IMR-90 (cell line): ENCODE measurements around a stretch of chr3.

DNA sequence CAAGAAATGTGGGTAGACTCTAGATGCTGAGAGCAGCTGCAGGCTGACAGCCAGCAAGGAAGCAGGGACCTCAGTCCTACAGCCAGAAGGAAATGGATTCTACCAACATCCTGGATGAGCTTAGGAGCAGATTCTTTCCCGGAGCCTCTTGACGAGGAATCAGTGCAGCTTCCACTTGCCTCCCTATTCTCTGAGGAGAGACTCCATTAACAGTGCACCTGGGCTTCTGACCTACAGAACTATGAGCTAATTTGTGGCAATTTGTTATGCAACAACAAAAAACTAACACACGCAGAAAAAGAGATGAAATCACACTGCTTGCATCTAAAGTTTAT, 441.0 kb downstream of the FOXP1 start:
- RRBS: no CpG with 5 or more reads among the region's 3 CpGs
CAGE:
- cytosol, long polyA plus RNA: no peak
- long polyA plus RNA: no peak
- nucleus, long polyA plus RNA: no peak

DNA sequence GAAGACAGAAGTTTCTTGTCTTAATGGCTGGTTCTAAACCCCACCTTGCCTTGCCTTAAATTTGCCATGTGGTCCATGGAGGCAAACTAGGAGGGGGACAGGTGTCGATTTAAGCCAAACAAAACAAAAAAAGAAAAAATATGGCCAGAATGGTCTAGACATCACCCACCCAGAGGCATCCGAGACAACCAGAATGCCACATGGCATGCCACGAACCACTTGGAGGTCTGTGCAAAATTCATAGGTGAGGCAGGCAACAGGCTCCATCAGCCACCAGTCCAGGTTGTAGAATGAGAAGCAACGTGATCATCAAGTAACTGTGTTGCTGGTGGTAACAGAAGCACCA, 418.0 kb downstream of the FOXP1 start:
- RRBS: no CpG with 5 or more reads among the region's 4 CpGs
CAGE:
- cytosol, long polyA plus RNA: no peak
- long polyA plus RNA: no peak
- nucleus, long polyA plus RNA: no peak

- RRBS: no CpG with 5 or more reads among the region's 6 CpGs
CAGE:
- cytosol, long polyA plus RNA: no peak
- long polyA plus RNA: no peak
- nucleus, long polyA plus RNA: no peak
These were observed 367.1 kb downstream of the FOXP1 start for GRCh38 chr3:71216283-71216952.

GRCh38 chr3:71247060-71248043, 336.2 kb downstream of the FOXP1 start:
- RRBS: no CpG with 5 or more reads among the region's 12 CpGs
CAGE:
- cytosol, long polyA plus RNA: no peak
- long polyA plus RNA: no peak
- nucleus, long polyA plus RNA: no peak

GRCh38 chr3:71462842-71463301, 120.7 kb downstream of the FOXP1 start:
- RRBS: no CpG with 5 or more reads among the region's 8 CpGs
CAGE:
- cytosol, long polyA plus RNA: no peak
- long polyA plus RNA: no peak
- nucleus, long polyA plus RNA: no peak

DNA sequence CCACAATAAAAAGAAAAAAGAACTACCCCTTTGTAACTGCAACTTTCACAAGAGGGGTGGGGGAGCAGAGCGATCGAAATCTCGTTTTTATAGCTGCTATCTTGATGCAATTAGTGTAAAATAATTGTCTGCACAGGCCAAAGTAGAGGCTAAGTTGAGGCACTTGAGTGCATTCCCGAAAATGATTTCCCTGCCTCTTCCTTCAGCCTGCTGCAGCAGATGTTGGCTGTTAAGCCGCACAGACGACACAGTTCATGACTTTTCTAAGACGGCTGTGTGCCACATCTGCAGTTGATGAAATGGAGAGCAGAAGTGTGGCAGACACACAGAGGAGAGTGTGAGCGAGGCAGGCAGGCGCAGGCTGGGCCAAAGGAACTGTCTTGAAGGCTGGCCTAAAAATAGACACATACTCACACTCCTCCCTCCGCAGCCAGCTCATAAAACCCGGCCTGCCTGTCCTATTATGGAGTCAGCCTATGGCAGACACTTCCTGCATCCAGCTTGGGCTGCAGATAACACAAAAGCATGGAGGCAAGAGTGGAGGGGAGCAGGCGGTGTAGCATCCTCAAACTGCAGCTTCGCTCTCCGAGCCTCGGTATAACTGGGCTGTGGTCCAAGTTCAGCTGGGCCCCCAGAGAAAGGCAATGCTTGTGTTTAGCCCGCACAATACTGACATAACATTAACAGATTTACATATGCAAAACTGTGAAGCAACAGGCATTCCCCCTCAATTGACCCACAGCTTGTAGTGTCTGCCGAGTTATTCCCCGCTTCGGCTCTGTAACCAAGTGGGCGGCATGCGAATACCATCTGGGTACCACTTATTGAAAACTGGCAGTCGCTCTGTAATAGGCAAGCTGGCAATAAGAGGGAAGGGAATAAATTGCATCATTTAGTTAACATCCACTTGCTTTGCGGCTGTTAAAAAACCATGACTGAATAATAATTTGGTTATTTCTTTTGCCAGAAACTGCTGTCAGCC, 40.9 kb downstream of the FOXP1 start:
- RRBS: no CpG with 5 or more reads among the region's 23 CpGs
CAGE:
- cytosol, long polyA plus RNA: no peak
- long polyA plus RNA: no peak
- nucleus, long polyA plus RNA: no peak

DNA sequence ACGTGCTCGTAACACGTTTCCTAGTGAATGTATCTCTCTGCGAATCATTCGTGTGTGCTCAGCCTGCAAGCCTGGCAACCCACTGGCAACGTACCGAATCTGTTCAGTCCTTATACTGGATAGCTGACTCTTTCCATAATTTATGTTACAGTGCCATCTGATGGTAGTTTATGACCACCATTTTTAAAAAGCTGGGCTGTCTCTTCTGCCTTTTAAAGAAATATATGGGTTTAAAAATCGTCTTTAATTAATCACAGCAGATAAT, 69.3 kb upstream of the FOXP1 start:
- RRBS: no CpG with 5 or more reads among the region's 8 CpGs
CAGE:
- cytosol, long polyA plus RNA: no peak
- long polyA plus RNA: no peak
- nucleus, long polyA plus RNA: no peak

DNA sequence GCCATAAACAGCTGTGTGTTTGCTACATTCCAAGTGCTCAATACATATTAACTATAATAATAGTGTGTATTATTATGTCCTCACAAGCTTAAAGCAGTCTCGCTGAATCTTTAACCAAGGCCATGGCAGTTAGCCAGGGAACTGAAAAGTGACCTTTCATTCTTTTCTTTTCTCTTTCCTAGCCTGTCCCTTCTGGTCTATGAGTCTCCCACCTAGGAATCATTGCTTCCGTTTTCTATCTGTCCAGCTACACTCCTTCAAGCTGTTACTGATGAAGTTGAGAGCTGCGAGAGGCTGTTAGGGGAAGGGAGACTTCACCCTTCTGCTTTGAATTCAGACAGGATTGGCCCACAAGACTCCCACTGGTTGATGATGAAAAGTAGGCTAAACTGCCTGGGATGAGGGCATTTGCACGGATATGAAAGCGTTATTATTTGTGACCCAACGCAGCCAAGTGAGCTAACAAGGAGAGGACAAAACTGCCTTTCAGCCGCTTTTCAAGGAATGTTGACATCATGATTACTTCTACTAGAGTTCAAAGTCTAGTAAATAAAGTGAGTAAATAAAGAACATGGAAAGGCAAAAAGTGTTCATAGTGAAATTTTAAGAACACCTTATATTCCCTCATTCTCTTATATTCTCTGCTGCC, 30.2 kb downstream of the EIF4E3 start:
- RRBS: no CpG with 5 or more reads among the region's 7 CpGs
CAGE:
- cytosol, long polyA plus RNA: no peak
- long polyA plus RNA: no peak
- nucleus, long polyA plus RNA: no peak

DNA sequence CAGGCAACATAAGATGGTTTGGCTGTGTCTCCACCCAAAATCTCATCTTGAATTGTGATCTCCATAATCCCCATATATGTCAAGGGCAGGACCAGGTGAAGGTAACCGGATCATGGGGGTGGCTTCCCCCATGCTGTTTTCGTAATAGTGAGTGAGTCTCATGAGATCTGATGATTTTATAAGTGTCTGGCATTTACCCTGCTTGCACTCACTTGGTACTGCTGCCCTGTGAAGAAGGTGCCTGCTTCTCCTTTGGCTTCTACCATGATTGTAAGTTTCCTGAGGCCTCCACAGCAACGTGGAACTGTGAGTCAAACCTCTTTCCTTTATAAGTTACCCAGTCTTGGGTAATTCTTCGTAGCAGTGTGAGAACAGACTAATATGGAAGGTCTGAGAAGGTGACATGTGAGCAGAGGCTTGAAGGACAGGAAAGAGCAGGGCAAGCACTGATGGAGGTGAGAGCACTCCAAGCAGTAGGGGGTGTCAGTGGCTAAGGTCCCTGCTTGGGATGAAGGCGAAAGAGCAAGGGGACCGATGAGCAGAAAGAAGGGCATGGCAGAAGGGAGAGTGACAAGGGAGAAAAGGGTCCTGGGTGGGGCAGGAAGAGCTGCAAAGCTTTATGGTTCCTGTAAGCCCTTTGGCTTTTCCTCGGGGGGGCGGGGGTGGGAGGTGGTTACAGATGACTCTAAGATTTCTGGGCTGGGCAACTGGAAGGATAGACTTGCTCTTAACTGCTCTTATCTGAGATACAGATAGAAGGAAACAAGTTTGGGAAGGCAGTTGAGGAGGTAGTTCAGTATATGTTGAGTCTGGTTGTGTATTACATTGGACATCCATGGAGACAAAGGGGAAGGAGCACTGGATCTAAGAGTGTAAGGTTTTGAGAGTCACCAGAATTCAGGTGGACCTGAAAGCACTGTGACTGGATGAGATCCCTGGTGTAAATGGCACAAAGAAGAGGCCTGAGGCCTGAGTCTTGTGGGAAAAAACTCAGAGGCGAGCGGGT, 3.5 kb downstream of the EIF4E3 start:
- RRBS: no CpG with 5 or more reads among the region's 10 CpGs
CAGE:
- cytosol, long polyA plus RNA: no peak
- long polyA plus RNA: no peak
- nucleus, long polyA plus RNA: no peak

GRCh38 chr3:71726155-71726764, 1.1 kb upstream of the EIF4E3 start:
- RRBS: no CpG with 5 or more reads among the region's 10 CpGs
CAGE:
- cytosol, long polyA plus RNA: no peak
- long polyA plus RNA: no peak
- nucleus, long polyA plus RNA: no peak

GRCh38 chr3:71779696-71780383, 5.1 kb downstream of the PROK2 start:
- RRBS: no CpG with 5 or more reads among the region's 6 CpGs
CAGE:
- cytosol, long polyA plus RNA: no peak
- long polyA plus RNA: no peak
- nucleus, long polyA plus RNA: no peak

GRCh38 chr3:72031432-72031884, 246.5 kb upstream of the PROK2 start:
- RRBS: no CpG with 5 or more reads among the region's 5 CpGs
CAGE:
- cytosol, long polyA plus RNA: no peak
- long polyA plus RNA: no peak
- nucleus, long polyA plus RNA: no peak

DNA sequence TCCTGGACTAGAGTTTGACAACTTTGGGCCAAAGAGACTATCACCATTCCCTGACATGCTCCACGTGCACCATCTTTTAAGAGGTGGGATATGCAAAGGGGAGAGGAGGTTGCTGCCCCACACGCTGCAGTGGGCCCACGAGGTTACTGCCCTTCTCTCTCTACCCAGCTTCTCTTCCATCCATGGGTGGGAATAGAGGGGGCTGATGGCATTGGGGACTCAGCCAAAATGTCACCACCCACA, 354.0 kb upstream of the PROK2 start:
- RRBS: no CpG with 5 or more reads among the region's 3 CpGs
CAGE:
- cytosol, long polyA plus RNA: no peak
- long polyA plus RNA: no peak
- nucleus, long polyA plus RNA: no peak

DNA sequence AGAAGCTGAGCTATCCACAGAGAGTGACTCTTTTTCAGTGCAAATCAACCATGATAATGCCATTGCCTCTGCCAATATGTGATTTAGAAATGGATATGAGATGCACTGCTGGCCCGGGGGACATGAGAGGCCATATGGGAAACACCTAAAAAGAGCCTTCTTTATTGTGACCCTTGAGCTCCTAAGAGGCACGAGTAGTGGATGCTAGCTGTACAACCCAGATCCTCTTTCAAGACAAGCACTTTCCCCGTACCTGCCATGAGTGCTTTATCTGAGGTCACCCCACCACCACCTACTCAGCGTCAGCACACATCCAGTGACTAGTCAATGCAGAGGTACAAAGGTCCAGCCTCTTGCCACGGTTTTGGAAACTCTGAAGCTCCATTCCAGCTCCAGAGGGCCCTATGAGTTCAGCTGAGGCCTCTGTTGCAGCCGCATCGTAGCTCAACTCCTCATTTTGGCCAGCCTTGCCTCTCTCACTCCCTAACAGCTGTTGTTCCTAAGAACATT, 404.9 kb upstream of the PROK2 start:
- RRBS: no CpG with 5 or more reads among the region's 7 CpGs
CAGE:
- cytosol, long polyA plus RNA: no peak
- long polyA plus RNA: no peak
- nucleus, long polyA plus RNA: no peak

DNA sequence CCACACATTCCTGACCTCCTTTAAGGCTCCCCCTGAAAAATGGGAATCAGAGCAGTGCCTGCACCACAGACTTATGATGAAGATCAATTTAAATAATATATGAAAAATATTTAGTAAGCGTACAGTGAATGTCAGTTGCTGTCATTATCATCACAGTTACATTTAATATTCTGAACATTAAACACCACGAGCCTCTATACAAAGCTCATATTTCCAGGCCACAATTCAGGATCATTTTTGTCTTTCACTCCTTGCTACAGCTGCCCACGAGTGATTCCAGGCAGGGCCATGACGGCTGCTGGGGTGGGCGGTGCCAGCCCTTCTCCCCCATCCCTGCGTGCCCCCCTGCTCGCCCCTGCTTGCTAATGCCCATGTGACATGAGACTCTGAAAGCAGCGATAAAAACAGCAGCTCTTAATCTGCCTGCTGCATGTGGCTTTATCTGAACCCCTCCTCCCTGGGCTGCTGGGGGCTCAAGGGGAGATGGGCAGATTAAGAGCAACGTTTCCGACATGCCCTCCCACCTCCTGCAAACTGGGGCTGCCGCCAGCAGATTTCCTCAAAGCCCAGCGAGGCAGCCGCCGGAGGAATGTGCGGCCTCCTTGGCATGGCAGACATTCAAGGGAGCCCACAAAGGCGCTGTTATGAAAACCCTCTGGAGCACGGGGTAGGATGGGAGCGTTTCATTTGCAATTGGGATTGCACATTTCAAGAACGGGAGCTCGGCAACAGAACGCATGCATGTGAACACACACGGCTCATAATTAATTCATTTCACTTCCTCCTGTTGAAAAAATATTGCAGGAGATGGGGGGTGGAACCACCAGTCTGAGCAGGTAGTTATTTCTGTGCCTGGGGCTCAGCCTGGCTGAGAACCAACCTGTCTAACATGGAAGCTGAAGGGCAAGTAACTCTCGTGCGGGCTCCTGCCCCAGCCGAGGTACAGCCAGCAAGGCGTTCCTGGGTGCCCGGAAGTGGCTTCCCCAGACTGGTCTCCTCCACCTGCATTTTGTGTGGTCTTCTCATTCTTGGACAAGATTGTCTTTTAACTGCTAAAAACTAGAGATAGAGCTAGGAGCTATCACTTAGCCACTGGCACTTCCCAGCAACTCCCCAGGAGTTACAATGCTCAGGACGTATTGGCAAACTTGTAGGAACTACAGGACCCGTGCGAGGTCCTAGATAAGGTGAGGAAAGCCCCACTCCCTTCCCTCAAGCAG, 504.2 kb upstream of the PROK2 start:
- RRBS: no CpG with 5 or more reads among the region's 30 CpGs
CAGE:
- cytosol, long polyA plus RNA: no peak
- long polyA plus RNA: no peak
- nucleus, long polyA plus RNA: no peak

GRCh38 chr3:72306820-72307679, 522.1 kb upstream of the PROK2 start:
- RRBS: no CpG with 5 or more reads among the region's 12 CpGs
CAGE:
- cytosol, long polyA plus RNA: no peak
- long polyA plus RNA: no peak
- nucleus, long polyA plus RNA: no peak

DNA sequence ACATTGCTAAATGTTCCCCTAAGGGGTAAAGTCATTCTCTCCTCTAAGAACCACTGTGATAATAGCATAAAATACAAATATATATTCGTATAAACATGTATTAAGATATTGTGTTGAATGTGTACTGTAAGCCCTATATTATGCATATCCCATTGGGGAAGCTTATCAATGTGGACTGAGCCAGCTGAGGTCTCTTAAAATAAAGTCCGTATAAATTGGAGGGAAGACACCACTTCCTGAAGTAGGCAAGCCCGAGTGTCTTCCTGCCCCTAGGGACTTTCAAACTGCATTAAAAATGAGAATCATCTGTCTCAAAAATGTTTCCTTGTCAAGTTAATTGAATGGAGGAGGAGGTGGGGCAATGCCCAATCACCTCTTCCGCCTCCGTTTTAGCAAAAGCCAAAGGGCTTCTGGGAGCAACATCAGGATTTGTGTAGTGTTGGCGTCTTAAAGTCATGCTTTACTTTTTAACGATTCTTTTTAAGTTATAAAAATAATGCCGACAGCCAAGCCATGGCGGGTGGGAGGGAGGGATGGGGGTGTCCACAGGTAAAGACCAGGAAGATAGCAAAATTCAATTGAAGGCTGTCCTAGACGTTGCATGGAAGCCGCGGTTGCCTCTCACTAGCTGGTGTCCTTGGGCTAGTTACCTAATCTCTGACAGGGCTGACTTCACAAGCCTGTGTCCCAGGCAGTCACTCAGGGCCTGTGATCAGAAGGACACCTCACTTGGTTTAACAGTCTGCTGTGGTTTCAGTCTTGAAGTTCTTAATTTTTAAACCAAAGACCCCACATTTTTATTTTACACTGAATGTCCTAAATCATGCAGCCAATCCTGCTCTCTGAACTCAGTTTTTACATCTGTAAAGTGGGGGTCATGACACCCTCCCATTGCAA, 524.9 kb upstream of the PROK2 start:
- RRBS: no CpG with 5 or more reads among the region's 12 CpGs
CAGE:
- cytosol, long polyA plus RNA: no peak
- long polyA plus RNA: no peak
- nucleus, long polyA plus RNA: no peak

GRCh38 chr3:72388096-72388729, 460.0 kb downstream of the SHQ1 start:
- RRBS: no CpG with 5 or more reads among the region's 8 CpGs
CAGE:
- cytosol, long polyA plus RNA: no peak
- long polyA plus RNA: no peak
- nucleus, long polyA plus RNA: no peak

GRCh38 chr3:72446104-72447370, 401.7 kb downstream of the SHQ1 start:
- RRBS: 1% methylated on average over 55 of the region's 104 CpGs
CAGE:
- cytosol, long polyA plus RNA: no peak
- long polyA plus RNA: no peak
- nucleus, long polyA plus RNA: no peak

DNA sequence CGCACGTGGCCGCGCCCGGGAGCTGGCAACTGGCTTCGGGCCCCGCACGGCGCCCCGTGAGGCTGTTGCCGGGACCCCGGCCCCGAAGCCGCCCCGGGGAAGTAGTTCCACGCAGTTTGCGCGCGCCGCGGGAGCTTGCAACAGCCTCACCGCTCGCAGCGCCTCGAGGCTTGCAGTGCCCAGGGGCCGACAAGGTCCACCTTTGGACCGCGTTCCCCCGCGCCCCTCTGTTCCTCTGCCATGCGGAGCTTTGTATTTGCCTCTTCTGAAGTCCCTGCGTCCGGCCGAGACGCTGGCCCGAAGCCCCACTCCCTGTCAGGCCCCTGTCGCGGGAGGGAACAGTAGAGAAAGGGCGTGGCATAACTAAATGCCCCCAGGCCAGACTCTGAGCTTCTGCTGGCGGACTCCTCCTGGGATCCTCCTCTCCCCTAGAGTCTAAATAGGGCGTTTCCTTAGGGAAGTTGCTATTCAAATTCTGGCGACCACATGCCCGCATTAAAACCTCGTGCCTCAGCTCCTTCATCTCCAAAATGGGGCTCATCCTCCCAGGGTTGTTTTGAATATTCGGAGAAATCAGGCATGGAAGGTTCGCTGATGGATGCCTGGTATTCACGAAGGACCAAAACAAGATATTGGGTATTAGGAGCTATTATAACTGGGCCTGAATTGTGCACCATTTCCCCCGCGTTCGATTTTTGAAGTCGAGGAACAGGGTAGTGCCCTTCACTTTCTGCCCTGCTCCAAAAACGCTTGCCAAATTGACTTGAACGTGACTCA, 400.7 kb downstream of the SHQ1 start:
- RRBS: 2% methylated on average over 7 of the region's 53 CpGs
CAGE:
- cytosol, long polyA plus RNA: no peak
- long polyA plus RNA: no peak
- nucleus, long polyA plus RNA: no peak